Pulmonary lymph node (tissue), 1 donor: ENCODE measurements around a stretch of chr1.

- PRO-cap: no peak
Observed at GRCh38 chr1:2304240-2304579, 76.1 kb downstream of the SKI start.

GRCh38 chr1:2474800-2475801 is 988 bp upstream of the PLCH2 start:
- PRO-cap: no peak

DNA sequence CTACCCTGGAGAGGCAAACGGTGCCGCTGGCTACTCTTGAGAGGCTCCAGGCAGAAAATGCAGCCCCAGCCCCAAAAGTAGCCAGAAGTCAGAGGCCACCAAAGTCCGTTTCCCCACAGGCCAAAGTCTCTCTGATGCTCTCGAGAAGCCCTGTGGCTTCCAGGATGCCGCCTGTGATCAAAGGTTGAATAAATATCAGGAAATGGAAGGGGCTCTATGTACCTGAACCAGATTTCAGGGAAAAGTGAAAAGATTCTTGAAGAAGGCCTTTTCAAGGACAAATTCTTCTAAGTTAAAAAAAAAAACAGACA is 4.2 kb downstream of the PANK4 start:
- PRO-cap: no peak

- PRO-cap: no peak
Observed at GRCh38 chr1:2547463-2547678, 8.8 kb upstream of the TNFRSF14 start.

GRCh38 chr1:2551246-2552276 is 4.6 kb upstream of the TNFRSF14 start:
- PRO-cap: no peak

- PRO-cap: no peak
Observed at GRCh38 chr1:2813016-2813415, 11.5 kb upstream of the TTC34 start.

DNA sequence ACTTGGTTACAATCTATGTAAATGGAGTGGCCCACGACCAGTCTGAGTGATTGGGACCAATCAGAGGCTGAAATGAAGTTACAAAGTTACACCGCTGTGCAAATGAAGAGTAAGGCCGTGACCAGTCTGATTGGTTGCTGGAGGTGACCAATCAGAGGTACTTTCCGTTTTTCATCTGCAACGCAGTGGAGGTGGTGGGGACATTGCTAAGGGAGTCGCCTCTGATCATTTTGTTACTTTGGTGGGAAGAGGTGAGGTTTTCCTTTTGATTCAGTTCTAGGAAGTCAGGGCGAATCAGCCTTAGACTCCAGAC is 38.5 kb upstream of the TTC34 start:
- PRO-cap: unidirectional peak, plus-strand start at position 185 of the sequence

GRCh38 chr1:2984957-2985718 is 36.1 kb upstream of the ACTRT2 start:
- PRO-cap: no peak

DNA sequence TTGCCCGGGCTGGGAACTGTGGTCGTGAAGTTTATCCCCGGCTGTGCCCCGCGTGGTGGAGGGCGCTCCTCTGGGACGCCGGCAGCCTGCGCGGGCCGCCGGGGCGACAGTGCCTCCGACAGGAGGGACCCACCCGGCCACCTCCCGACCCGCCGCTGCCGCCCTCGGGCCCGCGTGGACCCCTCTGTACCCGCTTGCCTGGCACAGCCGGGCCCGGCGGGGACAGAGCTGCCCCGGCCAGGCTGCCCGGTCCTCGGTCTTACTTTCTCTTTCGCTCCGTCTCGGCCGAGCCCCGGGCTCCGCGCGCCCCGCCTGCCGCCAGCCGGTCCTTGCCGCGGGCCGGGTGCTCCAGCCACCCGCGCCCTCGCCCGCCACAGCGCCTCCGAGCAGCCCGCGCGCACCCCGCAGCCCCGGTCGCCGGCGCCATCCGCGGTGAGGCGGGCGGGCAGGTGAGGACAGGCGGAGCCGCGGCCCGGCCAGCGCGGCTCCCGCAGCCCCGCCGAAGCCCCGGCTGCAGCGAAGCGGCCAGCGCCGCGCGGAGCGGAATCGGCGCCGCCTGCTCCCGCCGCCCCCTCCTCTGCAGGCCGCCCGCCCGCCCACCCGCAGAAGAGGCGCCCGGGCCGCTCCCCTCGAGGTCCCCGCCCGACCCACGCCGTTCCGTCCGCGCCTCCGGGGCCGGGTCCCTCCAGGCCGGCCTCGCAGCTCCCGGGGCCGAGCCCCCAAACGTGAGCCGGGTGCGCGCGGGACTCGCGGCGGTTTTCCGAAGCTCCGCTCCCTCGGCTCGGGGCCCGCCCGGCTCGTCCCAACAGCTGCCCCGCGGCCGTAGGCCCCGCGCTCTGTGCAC is 1.2 kb downstream of the PRDM16 start:
- PRO-cap: no peak

- PRO-cap: no peak
Observed at GRCh38 chr1:3073471-3074172, 4.6 kb downstream of the PRDM16 start.

- PRO-cap: no peak
Observed at GRCh38 chr1:3082840-3083281, 13.9 kb downstream of the PRDM16 start.

DNA sequence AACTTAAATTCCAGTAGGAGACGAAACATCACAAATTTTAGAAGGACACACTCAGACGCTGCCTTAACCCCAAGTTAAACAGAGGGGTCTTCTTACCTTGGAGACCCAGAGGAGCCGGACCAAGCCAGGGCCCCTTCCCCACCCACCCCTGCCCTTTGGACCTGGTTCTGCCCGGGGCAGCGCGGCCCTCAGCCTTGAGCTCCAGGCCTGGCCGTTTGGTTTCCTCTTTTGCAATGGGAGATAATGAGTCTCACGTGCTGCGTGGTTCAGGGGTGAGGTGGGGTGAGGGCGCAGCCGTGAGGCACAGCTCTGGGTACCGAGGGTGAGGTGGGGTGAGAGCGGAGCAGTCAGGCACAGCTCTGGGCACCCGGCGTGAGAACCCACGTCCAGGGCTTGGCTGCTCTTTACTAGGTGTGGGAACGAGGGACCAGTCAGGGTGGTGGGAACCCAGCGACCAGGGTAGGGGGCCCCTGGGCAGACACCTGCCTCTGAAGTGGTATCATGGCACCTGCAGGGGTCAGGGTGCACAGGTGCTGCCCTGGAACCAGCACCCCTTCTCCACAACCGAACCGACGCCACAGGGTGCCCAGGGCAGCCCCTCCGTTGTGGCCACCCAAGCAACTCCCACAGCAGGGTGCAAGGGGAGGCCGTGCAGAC is 182.2 kb downstream of the PRDM16 start:
- PRO-cap: no peak

GRCh38 chr1:3282863-3283734 is 171.4 kb upstream of the ARHGEF16 start:
- PRO-cap: no peak

DNA sequence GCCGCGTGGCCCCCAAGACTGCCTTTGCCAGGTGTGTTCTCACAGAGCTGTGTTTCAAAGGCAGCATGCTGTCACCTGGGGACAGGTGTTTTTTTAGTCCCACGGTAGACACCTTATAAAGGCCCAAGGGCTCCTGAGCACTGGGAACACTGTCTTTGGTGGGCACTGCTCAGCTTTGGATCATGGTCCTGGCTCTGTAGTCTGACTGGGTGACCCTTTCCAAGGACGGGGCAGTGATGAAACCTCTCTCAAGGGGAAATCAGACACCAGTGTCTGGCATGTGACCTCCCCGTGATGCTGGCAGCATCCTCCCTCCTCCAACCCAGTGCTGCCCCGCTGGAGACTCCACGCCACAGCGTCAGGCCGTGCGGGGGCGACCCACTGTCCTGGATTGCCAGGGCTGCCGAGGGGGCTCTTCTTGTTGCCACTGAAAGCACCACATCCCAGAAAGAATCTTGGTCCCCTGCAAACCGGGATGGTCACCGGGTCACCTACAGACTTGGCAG is 146.5 kb upstream of the ARHGEF16 start:
- PRO-cap: no peak

DNA sequence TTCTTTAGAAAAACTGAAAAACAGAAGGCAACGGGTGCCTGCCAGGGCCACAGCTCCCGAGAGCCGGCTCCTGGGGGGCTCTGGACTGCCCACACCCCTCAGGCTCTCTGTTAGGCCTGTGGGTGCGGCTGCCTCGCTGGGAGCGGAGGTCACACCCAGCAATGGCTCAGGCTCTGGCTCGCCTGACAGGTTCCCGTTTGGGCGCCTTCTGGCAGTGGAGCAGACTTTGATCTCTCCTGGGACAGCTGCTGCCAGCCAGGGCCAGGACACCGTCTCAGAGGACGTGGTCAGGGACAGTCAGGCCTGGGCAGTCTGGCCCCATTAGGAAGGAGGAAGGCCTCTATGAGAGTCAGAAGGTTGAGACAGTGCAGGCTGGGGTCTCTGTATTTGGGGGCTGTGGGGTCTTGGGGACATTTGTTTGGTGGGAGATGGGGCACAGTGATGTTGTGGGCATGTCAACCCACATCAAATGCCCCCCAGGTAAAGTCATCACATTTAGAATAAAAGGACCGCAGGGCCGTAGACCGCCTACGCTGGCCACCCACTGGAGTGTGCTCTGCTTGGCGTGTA is 5.7 kb downstream of the ARHGEF16 start:
- PRO-cap: no peak

DNA sequence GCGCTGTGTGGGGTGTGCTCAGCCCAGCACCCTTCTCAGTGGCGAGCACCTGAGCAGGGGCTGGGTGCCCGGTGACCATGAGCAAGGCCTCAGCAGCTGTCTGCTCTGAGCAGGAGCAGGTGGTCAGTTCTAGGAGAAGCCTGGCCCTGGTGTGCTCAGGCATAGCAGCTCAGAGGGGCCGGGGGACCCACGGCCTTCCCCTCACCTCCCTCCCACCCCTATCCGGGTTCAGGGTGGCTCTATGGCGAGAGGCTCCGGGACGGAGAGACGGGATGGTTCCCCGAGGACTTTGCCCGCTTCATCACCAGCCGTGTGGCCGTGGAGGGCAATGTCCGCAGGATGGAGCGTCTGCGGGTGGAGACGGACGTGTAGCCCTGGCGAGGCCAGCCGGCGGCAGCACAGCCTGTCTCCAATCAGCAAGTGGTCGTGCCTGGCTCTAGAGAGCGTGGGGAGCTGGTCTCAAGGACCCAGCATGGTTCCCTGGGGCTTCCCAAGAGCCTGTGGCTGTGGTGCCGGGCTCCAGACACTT is 25.8 kb downstream of the ARHGEF16 start:
- PRO-cap: no peak

DNA sequence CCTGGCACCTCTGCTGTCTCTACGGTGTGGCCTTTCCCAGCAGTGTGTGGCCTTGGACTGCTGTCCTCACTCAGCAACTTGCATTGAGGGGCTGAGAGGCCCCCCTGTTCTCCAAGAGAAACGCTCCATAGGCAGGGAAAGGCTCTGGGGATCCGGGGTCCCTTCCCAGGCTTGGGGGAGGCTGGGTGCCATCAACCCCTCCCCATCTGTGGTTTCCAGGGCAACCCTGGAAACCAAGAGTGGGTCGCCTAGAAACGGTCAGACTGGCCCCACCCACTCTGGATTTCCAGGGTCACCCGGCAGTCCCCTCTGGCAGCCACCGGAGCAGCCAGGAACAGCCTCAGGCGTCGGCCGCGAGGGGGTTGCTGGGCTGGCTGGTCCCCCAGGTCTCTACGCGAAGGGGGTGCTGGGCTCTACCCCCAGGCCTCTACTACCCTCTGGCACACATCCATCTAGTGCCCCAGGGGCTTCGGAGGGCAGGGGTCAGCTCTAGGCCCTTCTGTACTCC is 50.8 kb downstream of the MEGF6 start:
- PRO-cap: no peak

GRCh38 chr1:3561438-3561903 is 49.8 kb downstream of the MEGF6 start:
- PRO-cap: no peak

- PRO-cap: no peak
Observed at GRCh38 chr1:3576146-3576511, 35.2 kb downstream of the MEGF6 start.

GRCh38 chr1:3752838-3753315 is 627 bp downstream of the CCDC27 start:
- PRO-cap: unidirectional peak, minus-strand start at chr1:3753038